Bronchus (tissue), 1 donor: ENCODE measurements around a stretch of chr6.

GRCh38 chr6:100484491-100485081, 19.9 kb upstream of the SIM1 start:
- PRO-cap, result no peak

DNA sequence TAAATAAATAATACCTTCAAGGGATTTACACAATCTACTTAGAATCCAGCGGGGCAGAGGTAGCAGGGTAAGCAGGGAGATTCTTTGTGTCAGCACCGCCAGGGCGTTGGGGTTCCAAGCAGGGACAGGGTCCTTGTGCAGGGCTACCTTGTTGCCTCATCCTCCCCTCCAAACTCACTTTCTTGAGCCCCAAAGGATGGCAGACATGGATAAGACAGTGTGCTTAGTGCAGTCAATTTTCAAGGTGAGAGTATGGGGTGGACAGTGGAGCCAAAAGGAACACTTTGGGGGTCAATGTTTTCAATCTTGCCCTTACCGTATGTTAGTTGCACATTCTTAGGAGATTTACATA, 23.2 kb upstream of the SIM1 start:
- PRO-cap, result no peak

DNA sequence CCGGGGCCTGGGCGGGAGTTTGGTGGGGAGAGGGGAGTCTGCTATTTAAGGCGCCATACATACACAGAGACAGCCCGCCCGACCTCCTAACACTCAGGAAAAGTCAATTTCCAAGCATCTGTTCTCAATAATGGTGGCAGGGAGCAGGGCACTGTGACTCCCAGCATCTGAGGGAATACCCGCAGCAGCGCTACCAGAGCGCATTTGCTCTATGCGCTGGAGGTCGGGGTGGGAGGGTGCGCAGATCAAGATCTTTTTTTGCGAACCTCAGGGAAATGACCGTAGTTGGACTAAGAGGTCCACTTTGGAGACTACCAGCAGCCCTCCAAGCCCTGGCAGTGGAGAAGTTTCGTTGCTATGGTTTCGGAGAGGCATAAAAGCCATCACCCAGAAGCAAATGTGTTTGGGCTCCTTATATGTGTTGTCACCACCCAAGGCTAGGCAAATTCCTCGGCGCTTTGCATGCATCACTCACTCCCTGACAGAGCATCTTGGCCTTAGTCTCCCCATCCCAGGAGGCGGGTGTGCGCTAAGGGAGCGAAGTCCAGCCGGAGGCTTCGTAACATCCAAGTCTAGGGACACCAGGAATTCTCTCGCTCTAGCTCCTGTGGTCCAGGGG, 481 bp upstream of the GRIK2 start:
- PRO-cap, result no peak

GRCh38 chr6:103454704-103454966, 1405.1 kb downstream of the HACE1 start:
- PRO-cap, result no peak

- PRO-cap, result no peak
These were observed 1150.8 kb downstream of the HACE1 start for GRCh38 chr6:103708918-103709386.

DNA sequence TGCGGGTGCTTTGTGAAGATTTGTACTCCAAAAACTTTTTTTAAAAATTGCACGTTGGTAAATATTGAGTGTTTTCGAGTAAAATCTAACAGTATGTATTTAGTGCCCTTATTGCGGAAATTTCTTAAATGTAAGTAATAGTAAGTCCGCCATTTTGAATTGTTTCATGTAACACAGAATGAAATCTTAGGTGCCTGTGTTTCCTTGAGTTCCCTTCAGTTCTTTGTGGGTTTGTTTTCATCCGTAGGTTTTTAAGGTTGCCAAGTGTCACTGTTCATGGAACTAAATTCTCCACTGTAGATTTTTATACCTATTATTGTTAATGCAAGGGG, 15.1 kb upstream of the LIN28B start:
- PRO-cap, result no peak

GRCh38 chr6:105136049-105136385, 940 bp downstream of the BVES start:
- PRO-cap, result no peak

DNA sequence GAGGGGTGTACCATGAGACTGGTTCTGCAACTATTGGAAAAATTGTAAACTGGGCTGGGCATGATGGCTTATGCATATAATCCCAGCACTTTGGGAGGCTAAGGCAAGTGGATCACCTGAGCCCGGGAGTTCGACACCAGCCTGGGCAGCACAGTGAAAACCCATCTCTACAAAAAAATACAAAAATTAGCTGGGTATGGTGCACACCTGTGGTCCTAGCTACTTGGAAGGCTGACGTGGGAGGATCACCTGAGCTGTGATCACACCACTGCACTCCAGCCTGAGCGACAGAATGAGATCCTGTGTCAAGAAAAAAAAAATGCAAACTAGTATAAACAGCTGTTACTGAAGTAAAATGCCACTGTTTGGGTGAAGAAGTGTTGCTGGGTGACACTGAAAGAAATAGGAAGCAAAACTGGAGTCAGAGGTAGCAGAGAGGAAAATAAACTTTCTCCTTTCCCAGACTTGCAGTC, 241.1 kb upstream of the PREP start:
- PRO-cap, result no peak

DNA sequence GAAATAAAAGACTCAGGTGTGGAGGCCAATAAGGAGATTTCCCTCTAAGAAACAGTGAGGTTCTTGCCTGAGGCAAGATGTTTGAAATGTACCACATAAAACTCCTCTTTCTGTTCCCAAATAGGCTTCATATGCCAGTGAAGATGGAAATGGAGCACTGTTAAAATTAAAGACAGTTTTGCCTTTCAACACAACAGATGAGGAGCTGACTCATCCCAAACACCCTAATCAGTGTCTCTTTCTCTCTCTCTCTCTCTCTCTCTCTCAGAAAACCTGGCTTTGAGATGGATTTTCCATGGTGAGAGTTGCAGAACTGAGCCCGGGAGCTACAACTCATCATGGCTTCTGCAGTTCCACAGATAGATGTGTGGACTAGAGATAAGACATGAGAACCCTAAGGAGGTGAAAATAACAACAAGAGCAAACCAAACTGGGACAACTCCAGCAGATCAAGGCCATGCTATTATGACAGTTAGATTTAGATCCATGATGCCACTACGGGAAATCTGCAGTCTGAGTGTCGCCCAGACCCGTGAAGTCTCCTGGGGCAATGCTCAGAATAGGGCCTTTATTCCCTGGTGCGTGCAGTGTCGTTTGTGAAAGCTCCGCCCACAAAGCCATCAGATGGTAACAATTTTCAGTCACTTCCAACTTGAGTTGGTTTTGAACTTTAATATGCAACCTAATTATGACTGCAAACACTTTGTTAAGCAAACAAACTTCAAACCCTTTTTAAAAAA, 338.1 kb upstream of the PREP start:
- PRO-cap, result unidirectional peak, minus-strand start at position 544 of the sequence

DNA sequence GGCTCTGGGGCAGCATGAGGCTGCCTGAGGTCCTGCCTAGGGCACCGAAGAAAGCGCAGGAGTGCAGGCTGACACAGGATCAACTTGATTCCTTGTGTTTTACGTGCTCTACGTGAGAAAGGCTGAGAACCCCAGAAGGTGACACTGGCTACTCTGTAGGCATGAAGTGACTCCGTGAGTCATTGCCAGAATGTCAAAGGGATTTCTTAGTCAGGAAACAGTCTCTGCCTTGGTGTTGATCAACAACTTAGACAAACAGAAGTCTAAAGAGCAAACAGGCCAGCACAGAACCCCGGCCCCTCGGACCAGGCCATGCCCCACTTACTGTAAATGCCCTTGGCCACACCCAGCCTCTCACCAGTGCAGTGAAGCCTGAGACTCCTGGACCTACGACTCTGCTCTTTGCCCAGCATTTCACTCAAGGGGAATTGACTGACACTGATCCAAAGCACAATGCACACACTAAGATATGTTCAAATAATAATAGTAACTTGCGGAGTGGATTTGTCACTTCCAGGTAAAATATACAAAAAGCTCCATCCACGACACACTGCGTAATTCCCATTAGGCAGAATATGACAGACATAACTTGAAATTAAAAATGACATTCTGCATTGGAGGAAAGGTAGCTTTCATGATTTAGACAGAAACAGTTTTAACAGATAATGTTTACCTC, 289.9 kb upstream of the PRDM1 start:
- PRO-cap, result bidirectional peak, plus-strand start at position 365 of the sequence, minus-strand start at position 63 of the sequence

DNA sequence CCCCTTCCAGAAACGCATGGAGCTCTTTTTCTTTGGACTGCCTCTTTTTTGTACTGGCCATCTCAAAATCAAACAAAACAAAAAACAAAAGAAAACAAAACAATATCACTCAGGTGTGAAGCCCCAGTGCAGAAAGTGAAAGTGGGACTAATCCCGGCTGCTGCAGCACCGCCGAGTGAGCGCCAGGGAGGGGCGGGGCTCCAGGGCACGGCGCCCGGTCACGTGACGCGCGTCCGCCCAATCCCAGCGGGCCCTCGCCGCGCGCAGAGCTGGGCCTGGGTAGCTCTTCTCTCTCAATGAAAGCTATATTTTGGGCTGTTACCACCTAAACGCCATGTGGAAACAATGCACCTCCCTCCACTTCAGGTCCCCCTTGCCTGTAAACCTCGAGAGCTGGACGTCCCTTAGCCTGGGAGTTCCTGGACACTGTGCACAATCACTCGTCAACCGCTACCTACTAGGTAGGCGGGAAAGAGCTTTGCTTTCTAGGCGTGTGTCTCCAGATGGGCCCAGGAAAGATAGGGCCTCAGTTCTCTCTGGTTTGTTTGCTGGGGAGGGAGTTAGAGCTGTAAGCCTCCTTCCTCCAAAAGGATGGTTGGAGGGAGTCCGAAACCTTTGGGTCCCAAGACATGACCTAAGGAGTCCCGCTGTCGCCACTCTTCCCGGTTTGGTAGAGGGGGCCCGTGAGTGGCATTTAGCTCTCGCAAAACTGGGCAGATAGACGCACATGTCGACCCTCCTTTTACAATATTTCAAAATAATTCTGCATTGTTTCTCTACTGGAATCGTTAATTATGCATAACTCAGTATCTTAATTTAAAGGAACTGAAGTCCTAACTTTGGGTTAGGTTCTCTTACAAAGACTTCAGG, 93.5 kb upstream of the PRDM1 start:
- PRO-cap, result bidirectional peak, plus-strand start at position 240 of the sequence, minus-strand start at position 149 of the sequence

GRCh38 chr6:106085009-106085733, 965 bp upstream of the PRDM1 start:
- PRO-cap, result no peak

GRCh38 chr6:106089641-106090591, 3.8 kb downstream of the PRDM1 start:
- PRO-cap, result no peak

- PRO-cap, result no peak
These were observed 28.5 kb downstream of the PRDM1 start for GRCh38 chr6:106114472-106115180.

- PRO-cap, result no peak
These were observed 40.0 kb downstream of the PRDM1 start for GRCh38 chr6:106125957-106126734.

GRCh38 chr6:106141426-106142237, 55.5 kb downstream of the PRDM1 start:
- PRO-cap, result no peak

DNA sequence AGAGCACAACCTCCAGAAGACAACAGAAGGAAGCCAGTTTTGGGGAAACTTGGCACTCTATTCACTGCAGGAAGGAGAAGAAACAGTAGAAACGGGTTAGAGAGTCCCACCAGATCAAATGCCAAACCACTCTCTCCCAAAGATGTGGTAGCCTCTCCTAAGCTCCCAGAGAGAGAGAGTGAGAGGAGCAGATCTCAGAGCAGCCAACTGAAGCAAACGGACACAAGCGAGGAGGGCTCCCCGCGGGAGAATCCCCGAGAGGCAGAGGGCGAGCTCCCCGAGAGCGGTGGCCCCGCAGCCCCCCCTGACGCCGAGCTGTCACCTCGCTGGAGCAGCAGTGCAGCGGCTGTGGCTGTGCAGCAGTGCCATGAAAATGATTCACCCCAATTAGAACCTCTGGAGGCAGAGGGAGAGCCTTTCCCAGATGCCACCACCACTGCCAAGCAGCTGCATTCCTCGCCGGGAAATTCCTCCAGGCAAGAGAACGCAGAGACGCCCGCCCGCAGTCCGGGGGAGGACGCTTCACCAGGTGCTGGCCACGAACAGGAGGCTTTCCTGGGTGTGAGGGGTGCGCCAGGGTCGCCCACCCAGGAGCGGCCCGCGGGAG, 117.8 kb downstream of the RTN4IP1 start:
- PRO-cap, result no peak

DNA sequence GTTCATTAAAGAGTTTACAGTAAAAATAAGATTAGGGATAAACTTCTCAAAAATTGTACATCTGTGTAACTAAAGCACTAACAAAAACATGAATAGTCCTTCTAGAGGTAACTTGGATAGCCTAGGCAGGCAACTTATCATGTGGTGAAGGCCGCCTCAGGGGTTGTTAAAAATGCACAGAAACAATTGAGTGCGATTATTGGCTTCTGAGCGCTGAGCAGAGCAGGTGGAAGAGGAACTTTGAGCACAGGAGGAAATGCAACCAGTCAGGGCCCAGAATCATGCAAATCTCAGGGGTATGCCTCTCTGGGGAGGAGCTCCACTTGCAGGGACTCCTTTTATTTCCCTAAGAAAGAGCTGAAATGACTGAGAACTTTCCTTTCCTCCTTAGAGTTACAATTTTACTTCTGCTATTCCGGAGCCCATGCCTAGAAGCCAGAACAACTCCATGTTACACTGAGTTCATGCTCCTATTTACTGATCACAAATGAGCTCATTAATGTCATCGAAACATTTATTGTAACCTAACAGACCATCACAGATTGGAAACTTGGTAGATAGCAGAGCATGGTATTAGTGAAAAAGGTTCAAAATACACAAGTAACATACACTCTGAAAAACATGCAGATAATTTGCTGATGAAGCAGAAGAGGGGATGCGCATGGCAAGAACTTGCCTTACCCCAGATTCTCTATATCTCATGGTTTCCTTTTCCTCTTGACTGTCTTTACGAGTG, 37.4 kb downstream of the QRSL1 start:
- PRO-cap, result no peak

DNA sequence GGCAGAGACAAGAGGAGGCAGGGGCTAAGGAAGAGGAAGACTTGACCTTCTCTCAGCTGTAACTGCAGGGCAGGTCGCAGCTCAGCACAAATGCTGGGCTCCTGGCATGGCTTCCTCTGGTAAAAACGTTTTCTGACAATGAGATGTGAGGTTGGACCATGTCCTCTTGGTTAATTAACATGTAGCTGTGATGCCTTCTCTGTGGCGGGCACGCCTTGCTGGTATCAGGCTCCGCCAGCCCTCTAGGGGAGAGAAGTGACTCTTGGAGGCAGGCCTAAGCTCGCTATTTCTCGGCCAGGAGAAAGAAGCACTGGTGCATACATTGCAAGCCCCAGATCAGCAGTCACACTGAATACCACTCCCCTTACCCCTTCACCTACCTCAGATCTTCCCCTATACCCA, 64.9 kb downstream of the QRSL1 start:
- PRO-cap, result no peak

- PRO-cap, result no peak
These were observed 86.5 kb downstream of the QRSL1 start for GRCh38 chr6:106715829-106716371.